Tibial artery (tissue), 1 donor: ENCODE measurements around the gene MICALL1.

DNA sequence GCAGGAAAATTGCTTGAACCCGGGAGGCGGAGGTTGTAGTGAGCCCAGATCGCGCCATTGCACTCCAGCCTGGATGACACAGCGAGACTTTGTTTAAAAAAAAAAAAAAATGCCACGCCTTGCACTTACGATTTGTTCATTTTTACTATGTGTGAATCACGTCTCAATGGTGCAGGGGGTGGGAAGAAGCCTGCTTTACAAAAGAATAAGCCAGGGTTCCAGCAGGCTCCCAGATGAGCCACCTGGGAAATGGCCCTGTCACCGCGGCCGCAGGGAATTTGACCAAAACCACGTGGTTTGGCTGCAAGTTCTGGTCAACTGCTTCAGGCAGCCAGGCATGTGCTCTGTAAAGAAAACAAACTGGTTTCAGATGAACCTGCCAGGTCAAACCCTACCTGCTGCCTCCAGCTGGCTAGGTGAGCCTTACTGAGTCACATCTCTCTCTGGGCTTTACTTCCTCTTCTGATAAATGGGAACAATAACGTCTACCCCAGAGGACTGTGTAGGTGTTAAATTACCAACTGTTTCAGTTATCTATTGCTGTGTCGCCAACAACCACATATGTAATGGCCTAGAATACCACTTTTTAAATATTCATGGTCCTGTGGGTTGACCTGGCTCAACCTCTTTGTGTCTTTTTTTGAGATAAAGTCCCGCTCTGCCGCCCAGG lies 27.9 kb upstream of the H1-0 start:
- PRO-cap: no peak

DNA sequence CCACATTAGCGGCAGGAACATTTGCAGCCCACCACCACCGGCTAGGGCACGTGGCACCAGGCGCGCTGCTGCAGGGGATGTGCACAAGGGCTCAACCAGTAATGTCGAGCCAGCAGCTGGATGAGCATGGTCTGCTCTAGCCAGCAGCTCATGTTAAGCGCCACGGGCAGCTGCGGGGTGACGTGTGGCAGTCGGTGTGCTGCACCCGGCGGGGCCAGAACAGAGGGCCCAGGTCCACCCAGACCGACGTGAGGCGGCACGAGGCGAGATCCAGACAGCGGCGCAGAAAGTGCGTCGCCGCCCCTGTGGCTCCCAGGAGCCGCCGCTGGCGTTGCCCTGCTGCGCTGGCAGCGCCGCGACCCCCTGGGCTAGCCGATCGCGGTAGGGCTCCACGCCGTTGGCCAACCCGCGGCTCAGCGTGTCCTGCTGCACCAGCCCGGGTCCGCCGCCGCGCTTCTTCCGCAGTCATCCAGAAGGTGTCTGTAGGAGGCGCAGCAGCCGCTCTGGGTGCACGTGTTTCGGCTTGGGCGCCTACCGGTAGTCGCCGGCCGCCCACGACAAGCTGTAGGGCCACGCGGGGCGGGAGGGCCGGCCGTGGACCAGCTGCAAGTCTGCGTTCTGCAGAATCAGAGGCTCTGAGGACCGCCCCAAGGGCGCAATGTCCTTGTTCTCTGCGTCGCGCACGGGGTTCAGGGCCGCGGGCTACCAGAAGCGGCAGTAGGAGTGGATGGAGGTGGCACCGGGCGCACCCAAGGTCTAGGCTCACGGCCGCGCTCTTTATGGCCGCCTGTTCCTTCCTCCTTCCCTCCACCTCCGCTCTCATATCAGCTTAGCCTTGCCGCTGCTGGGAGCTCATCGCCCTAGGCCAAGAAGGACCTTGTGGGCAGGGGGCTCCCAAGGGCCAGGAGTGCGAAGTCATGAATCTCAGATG lies 4.5 kb upstream of the GALR3 start:
- PRO-cap: no peak

- PRO-cap: no peak
These were observed 9.5 kb downstream of the GALR3 start for GRCh38 chr22:37832445-37833280.

DNA sequence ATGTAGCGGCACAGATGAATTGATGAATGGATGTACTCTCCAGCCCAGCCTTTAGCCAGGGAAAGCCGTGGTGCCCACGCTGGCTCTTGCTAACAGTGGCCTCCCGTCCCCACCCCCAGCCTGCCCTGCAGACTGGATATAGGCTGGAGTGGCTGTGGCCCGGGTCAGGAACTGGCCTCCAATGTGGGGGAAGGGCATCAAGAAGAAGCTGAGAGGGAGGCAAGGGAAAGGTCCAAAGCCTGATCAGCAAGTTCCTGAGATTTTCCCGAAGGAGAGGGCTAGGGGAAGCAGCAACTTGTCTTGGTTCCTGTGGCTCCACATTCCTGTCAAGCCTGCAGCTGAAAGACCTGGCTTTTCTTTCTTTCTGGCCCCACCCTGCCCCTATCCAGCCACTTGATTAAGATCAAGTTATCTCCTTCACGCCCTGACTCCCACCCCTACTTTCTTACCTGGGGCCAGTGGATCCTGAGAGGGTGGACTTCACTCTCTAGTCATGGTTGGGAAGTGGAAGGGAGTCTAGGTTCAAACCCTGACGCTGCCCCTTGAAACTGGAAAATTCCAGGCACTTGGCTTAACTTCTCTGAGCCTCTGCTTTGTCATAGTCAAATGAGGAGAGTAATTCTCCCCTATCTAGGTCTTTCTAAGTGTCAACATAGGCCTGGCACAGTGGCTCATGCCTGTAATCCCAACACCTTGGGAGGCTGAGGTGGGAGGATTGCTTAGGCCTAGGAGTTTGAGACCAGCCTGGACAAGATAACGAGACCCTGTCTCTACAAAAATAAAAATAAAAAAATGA lies 10.9 kb upstream of the MICALL1 start:
- PRO-cap: no peak

DNA sequence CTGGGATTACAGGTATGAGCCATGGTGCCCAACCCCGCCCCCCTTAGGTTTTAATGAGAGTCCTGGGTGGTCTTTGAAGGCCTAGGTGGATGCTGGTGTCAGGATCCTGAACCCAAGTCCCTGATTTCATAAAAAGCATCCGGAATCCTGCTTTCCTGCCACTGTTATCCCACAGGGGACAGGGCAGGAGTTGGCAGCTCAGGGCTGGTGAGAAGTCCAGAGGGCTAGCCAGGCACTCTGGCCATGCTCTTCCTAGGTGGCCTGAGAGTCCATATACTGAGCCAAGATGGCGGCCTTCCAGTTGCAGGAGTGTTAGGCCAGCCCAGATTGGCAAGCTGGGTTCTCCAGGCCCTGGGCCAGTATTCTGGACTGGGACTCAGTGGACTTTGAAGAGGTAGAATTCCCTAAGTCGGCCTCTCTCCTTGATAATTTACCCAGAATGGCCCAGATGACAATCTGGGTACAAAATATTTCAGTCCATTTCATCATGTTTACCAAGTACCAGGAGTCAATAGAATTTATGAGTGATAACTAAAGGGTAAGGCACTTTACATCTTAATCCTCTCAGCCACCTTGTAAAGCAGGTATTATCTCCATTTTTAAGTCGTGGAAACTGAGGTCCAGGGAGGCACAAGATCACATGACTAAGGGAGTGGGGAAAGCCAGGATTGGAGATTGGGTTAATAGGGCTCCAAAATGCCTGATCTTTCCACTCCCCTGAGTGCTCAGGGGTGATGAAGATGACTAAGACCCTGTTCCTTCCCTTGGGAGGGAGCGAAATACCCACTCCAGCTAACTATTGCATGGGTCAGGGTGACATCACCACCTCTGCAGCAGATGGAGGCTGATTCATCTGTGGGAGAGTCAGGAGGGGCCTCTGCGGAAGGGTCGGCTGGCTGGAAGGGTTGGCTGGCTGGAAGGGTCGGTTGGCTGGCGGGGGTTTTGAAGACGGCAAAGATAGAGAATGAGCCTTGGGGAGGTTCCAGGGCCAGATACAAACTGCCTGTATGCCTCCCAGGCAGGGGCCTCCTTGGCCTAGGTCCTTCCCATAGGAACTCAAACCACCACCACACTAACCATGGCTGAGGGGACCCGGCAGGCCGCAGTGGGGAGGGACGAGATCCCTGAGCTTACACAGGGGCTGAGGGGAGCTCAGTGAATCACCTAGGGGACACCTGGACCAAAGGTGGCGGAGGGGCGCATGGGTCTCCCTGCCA lies 1.2 kb upstream of the MICALL1 start:
- PRO-cap: bidirectional peak, plus-strand start at position 847 of the sequence, minus-strand start at position 720 of the sequence

DNA sequence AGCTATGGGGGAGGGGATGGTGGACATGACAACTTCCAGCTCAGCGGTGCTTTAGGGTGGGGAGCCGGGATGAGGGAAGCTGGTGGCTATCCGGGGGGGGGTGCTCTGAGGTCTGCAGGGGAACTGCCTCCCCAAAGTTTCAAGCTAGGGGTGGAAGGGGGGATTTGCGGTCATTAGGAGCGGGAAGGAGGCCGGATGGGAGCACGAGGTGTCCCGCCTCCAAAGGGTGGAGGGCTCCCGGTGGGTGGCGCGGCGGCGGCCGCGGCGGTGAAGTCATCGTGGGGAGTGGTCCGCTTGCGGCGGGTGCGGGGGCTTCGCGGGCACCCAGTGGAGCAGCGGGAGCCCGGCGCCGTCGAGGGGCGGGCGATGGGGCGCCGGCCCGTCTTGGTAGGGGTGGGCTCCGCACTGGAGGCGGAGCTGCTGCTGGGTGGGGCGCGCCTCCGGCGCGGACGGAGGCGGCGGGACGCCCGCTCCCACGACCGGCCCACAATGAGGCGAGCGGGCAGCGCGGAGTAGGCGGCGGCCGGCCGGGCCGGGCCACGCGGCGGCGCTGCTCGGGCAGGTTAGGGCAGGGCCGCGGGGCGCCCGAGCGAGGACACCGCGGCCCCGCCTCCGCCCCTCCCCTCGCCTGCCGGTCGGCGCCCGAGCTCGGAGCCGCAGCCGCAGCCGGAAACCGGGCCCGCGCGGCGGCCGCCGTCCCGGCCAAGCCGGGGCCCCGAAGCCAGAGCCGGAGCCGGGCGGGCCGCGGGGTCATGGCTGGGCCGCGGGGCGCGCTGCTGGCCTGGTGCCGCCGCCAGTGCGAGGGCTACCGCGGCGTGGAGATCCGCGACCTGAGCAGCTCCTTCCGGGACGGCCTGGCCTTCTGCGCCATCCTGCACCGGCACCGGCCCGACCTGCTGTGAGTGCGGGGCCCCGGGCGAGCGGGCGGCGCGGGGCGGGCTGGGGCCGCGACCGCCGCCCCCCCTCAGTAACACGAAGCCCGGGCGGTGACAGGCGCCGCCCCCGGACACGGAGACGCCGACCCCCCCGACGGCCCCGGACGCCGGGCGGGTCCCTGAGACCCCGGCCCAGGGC lies at the start of gene MICALL1:
Gene MICALL1, plus strand, starts transcription at position 627 of the 1,074 bp plus-strand sequence.
- PRO-cap: bidirectional peak, plus-strand start at position 489 of the sequence, minus-strand start at position 386 of the sequence

- PRO-cap: no peak
These were observed 5.1 kb upstream of the PICK1 start for GRCh38 chr22:38051950-38052724.

- PRO-cap: no peak
These were observed 16.0 kb upstream of the BAIAP2L2 start for GRCh38 chr22:38126272-38127132.

DNA sequence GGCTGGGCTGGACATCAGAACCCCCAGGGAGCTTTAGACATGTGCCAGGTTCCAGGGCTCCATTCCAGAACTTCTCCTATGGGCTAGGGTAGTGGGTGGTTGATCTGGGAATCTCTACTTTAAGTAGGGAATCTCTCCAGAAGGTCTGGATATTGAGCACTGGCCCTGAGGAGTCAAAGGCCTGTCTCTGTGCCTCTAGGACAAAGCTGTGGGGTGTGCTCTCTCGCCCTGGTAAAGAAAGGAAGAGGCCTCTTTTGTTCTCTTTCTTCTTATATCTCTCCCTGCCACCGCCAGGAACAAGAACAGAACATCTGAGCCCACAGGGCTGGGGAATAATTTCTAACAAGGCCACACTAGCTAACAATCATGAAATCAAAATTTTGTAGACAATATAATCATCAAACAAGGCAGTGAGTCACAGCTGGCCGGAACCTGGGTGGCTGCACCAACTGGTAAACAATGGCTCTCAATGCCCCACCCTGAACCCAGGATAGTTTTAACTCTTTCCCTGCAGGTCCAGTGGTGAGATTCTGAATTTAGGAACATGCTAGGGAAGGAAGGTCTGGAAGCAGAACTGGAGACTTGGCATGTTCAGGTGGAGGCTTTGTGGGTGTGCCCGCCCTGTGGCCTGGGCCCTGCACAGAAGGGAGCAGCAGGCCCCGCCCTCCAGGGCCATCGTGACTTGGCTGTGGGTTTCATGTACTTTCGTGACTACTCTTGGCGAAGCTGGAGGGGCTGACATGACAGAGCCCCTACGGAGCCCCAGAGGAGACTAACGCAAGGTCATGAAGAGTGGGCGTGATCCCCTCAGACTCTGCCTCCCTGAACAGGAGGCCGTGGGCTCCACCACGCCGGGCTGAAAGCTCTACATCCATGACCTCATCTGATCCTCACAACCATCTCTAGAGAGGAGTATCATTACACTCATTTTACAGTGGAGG lies 27.0 kb downstream of the MAFF start:
- PRO-cap: no peak

GRCh38 chr22:38256487-38257195 lies 16.2 kb downstream of the TMEM184B start:
- PRO-cap: no peak

DNA sequence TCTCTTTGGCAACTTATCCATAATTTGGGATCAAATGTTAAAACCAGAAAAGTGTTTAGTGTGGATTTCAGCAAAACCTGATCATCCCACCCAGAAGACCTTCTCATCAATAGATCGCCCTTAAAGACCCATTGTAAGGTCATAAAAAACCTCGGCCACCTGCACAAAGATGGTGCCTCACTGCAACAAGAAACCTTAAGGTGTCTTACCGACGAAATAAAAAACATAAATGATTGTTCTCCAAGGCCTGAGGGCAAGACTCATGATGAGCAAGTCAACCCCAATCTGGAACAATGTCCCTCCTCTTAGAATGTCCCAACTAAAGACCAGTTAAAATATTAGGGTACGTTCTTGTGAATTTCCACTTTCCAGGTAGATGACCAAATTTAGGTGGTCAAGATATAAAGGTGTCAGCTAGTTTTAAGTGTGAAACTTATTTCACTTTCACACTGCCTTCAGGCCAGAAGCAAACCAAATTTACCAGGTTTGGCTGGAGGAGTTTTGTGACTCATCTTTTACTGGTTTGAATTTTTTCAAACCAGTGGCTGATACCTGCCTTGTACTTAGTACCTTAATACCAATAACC lies 14.8 kb downstream of the KDELR3 start:
- PRO-cap: no peak

DNA sequence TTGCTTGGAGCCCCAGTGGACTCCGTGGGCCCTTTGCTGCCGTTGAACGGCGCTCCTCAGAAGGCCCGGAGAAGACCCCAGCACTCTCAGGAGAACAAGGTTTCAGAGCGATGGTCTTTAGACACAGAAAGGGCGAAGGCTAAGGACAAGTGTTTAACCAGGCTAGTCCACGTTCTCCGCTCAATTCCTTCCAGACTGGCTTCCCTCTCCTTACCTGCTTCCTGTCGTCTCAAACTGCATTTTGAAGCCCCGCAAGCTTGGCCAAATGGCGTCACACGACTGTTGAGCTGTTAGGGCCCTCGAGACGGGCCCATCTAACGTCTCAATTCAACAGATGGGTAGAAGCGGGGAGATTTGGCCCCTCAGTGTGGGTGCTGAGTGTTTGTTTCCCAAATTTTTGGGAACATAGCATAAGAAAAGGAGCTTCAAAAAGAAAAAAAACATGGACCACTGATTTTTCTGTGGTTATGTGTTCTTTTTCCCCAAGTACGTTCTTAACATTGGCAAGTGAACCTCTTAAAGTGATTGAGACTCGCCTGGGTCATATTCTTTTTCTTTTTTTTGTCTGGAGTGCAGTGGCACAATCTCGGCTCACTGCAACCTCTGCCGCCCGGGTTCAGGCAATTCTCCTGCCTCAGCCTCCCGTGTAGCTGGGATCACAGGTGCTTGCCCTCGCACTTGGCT lies 1.4 kb upstream of the DDX17 start:
- PRO-cap: no peak

DNA sequence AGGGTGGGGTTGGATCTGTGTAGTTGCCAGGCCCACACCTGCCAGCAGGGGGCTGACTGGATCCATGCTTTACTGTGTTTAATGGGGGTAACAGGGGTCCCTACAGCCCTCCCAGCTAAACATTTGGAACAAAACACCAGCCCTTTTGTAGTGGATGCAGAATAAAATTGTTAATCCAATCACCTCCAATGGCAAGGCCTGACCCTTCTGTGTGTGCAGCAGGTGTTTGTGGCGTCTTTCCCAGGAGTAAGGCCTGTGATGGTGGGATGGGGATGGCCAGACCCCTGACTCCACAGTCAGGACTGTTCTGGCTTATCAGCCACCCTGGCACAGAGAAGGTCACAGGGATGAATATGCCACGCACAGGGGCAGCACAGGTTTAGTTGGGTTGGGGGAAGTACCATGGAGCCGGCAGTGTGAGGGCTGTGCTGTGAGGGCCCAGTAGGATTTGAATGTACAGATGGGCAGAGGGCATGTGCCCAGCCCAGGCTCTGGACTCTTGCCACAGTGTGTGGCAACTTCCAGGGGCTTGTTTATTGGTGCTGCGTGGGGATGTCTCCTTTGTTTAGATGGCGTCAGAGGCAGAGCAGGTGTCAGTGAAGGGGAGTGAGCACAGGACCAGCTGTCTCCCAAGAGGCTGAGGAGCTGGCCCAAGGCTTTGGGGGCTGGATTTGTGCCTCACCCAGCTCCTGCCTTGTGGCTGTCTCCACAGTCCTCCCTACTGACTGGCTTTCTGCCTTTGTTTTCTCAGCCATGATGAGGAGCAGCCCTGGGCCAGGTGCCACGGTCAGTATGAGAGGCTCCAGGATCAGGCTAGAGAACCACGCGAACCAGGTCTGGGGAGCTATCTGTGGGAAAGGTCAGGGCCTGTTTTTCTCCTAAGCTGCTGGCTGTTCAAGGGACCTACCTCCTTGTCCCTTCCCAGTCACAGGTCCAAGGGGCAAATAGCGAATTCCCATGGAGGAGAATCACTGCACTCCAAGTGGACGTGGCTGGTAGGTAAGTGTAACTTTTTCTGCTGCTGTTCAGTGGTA lies 22.1 kb downstream of the SUN2 start:
- PRO-cap: no peak

DNA sequence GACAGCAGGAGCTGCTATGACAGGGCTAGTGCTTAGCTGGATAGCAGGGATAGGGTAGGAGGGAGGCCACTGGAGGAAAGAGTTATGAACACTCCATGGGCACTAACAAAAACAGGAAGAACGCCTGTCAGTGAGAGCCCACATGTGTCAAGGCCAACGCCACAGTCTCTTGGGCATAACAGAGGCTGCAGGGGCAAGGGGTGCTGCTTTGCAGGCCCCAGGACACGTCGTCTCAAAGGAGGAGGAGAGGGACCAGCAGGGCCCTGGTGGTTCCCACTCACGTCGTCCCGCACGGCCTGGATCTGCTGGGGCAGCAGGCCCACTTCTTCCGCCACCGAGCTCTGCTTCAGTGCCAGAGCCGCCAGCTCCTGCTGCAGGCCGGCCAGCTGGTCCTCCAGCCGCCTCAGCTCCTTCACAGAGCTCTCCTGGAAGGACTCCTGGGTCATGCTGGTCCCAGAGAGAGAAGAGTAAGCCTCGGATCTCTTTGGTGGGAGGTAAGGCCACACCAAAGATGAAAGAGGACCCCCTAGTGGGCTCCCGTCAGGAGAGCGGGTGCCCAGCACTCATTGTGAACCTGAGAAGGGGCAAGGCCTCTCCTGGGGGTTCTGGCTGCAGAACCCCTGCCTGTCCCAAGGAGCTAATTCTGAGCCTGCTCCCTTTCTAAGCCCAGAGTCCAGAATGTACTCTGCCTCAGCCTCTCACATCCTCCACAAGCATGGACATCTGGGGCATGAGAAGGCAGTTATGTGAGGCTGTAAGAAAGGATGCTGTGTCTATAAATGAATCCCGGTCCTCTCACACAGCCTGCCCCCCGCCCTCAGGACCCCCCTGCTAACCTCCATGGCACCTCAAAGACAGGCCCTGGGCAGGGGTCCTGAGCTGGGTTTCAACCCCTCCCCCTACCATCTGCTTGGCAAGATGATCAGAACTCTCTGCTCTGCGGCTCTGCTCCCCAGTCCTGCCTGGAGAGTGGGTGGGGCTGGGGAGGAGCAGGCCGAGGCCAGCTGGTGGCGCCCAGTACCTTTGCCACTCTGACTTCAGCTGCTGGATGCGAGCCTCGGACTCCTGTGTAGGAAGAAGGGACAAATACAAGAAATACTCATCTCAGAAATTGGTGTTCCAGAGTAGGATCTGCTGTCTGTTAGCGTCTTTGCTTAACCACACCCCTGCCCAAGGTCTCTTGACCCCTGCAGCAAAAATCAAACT lies 15.4 kb downstream of the SUN2 start:
- PRO-cap: no peak

GRCh38 chr22:38744790-38745336 lies 10.9 kb downstream of the SUN2 start:
- PRO-cap: no peak

DNA sequence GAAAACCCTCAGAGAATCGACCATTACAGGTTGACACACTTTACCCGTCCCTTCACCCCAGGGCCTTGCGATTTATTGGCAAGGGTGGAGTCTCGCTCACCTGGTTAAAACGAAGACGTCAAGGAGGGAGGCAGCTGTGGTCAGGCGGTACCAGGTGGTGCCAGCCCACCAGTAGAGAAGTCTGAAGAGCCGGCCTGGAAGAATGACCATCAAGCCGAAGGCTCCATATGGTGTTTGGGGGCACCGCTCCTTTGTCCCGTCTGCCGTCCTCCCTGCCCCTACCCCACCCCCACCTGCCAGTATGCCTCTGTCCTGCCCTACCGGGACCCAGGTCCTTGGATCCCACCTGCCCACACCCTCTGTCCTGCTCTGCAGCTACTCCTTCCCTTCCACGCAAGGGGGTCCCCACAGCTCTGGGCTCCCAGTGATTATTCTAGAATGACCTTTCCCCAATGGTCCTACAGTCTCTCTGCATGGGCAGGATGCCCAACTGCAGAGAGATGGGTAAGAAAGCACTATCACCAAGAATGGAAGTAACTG lies 6.1 kb downstream of the SUN2 start:
- PRO-cap: no peak

DNA sequence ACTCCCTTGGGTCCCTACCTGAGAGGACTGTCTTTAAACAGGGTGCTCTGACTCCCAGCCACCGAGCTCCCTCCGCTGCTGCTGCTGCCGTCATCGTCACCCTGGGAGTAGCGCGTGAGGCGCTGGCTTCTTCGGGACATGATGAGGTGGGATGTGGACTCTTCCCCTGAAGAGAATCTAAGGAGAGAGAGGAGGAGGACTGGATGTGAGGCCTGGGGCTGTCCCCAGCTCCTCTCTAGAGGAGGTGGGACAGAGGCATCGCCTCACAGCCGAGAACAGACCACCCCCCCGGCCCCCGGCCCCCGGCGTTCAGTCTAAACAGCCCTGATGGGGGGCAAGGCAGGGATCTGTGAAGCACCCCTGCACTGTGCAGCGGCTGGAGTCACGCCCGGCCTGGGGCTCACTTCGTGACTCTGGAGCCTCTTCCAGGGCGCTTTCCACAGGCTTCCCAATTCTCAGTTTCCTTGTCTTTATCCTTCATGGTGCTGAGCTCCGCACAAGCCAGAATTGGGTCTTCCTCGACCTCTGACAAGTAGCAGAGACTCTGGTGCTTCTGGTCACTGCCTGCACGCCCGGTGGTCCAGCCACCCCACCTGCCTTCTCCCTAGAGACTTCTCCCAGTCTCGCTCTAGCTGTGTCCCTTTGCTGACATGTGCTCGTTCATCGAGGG lies 3.2 kb downstream of the SUN2 start:
- PRO-cap: no peak

DNA sequence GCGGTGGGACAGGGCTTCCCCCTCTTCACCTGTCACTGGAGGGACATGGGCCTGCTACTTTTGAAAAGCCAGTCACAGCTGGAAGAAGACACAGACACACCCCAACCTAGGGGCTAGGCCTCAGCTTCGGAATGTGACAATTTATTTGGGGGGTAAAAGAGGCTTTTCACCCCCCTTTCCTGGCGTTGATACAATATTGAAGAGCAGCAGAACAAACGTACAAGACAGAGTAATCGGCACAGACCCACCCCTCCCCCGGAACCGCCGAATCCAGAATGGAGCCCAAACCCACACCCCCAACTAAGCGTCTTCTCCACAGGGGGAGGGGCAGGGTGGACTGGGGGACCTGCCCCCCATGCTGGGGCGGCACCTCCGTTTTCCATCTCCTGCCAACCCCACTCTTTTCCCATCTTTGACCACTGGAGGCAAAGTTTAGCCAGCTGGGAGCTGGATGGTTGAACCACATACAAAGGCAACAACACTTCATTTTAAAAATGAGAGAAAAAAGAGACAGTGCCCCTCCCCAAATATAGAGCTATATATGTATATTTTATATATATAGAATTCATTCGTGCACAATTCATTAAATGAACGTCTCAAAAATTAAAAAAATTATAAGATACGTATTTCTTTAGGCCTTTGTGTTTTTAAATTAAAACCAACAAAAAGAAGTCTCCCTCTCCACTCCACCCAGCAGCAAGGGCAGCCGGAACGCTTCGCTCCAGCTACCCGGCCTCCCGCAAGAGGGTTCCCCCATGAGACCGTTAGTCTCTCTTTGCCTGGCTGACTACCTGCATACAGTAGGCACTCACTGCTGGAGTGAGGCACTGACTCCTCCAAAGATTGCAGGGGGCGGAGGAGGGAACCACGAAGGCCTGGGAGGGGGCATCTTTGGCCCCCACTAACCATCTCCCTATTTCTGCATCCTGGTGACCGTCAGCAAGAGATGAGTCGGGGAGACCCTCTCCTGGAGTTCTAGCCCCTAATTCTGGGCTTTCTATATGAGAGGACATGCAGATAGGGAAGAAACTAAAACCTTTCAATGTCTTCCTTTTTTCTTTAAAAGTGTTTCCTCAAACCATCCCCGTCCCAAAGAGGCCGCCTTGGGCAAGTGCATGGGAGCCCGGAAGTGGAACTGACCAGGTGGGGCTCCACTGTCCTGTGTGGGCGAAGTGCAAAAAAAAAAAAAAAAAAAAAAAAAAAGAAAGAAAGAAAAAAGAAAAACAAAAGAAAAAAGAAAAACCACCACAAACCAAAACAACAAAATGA lies 10.2 kb downstream of the CBX6 start:
- PRO-cap: no peak

DNA sequence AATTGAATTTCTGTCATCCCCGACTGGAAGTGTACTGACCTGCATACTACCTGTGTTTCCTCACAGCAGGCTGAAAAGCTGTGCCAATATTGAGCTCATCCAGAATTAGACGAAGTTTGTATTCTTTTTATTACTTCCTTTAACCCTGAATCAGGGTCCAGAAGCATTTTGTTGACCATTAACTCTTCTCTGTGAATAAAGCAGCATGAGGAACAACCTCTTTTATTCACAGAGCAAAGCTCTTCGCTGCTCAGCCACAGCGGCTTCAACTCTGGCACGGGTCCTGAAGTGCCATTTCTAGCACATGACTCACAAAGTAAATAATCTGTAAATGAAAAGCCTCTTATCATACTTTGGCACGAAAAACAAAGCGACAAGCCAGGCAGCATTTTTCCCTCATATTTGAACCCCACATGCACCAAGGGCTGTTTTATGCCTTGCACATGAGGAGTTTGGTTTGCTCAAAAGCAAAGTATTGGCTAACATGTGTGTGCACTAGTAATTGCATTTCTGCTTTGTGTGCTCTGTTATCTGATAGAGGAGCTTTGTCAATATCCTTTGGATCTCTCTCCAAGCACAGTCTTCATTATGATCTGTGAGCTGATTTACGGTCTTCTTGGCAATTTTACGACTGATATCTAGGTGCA lies 33.0 kb upstream of the APOBEC3A start:
- PRO-cap: no peak

GRCh38 chr22:38927004-38927632 lies 30.3 kb upstream of the APOBEC3A start:
- PRO-cap: no peak